Diencephalon (tissue), 2 donors: ENCODE results near the genes EIF4E1B and TMED9.

- RAMPAGE, long total RNA: no peak
These were observed 329.1 kb downstream of the DRD1 start for GRCh38 chr5:175114712-175115362.

DNA sequence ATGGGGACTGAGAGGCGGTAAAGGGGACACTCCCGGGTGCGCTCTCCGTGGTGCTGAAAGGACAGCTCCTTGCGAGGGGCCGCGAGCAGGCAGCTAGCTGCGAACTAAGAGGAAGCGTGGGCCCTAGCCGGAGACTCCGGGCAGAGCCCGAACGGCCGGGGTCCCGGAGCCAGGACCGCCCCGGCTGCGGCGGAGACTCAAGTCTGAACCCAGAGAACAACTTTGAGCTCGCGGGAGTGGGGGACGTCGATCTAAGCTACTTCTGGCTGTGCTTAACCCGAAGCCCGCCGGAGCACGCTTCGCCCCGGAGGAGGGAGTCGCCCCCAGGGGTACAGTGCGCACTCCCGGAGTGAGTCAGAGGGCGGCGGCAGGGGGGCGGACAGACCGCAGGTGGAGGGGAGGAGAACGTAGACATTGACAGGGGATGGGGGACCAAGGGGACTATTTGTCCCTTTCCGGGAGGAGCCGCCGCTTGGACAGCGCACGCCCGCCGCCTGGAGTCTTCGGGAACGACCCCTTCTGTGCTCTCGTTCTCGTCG lies 542 bp downstream of the CPLX2 start:
- RAMPAGE, long total RNA: no peak

GRCh38 chr5:176152220-176152687 lies 86.0 kb upstream of the SIMC1 start:
- RAMPAGE, long total RNA: no peak

DNA sequence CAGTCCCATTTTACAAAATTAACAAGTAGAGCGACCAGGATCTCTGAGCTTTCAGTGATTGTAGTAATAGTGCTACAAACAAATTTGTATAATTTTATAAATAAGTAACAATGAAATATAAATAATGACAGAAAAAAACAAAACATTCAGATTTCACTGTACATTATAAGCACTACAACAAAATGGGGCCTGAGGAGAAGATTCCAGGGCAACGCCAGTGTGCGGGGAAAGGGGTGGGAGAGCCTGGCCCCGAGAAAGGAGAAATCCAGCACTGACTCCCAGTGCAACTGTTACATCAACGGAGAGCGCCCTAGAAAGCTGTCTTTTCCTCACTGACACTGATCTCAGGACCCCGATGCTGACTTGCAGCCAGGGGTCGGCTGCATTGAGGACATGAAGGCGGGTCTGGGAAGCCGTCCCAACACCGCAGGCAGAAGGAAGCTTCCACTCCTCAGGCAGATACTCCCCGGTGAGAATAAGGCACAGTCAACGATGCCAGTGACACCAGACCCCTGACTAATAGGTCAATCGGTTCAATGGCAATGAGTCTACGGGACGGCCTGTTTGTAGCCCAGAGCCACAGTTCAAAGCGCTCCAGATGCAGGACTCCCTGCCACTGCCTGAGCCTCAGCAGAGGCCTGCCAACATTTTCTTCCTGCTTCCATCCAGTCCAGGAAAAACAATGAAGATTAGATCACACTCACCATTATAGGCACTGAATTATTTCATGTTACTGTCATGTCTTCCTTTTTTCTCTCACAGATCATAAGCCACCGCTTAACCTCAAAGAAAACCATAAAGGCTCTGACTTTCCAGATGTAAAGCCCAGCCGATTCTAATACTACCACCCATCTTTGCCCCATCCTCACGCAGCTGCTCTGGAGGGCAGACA lies 84.6 kb upstream of the SIMC1 start:
- RAMPAGE, long total RNA: no peak

DNA sequence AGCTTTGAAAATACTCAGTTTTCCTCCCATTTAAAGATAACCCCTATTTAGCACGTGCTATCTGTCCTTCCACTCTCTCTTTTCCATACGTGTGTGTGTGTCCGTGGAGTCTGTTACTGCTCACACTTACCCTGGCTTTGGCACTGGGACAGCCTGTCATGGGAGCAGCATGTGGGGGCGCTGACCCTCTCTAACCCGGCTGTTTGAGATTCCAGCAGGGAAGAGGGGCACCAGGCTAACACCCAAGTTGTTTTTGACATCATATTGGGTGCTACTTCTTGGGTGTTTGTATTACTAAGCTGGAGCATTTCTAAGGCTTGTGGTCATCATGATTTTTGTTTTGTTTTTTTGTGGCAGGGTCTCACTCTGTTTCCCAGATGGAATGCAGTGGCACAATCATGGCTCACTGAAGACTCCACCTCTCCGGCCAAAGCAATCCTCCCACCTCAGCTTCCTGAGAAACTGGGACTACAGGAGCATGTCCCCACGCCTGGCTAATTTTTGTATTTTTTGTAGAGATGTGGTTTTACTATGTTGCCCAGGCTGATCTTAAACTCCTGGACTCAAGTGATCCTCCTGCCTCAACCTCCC lies 56.9 kb upstream of the SIMC1 start:
- RAMPAGE, long total RNA: no peak

GRCh38 chr5:176610438-176610782 lies 454 bp upstream of the GPRIN1 start:
- RAMPAGE, long total RNA: no peak

DNA sequence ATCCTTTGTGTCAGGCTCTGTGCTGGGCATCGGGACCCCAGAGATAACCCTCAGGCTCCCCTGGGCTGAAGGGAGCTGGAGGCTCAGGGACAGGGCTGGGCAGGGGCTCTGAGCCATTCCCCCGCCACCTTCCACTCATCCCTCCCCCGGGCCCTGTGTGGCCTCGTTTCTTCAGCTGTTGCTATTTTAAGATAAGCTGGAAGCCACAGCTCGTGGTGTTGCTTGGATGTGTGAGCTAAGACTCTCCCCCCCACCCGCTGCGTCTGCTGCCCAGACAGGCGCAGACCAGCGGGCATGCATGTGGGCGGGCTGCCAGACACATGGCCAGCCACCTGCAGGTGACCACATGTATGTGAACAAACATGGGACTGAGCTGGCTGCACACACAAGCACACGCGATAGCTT lies 8.7 kb downstream of the SNCB start:
- RAMPAGE, long total RNA: no peak

DNA sequence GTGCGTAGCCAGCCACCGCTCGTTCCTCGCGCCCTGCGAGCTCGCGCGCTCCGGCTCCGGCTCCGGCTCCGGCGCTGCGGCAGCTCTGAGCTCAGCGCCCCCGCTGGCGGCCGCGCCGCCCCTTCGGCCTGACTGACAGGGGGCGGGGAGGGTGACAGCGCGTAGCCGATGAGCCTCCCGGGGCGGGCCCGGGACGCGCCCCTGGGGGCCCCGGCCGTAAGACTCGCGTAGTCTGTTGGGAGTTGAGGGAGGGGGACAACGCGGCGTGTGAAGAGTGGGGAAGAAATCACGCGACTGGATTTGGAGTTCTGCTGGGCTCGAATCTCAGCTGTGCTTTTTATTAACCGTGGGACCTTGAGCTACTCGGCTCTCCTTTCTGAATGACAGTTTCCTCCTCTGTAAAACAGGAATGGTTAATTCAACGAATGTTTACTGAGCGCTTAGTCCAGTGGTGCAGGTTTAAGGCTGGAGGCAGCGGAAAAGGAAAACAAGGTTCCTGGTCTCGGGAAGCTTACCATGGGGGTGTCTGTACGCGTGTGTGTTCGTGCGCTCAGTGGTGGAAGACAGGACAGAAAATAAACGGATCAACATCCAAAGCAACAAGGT lies at the start of gene EIF4E1B:
Gene EIF4E1B (plus strand): TSS at position 228 of the 606 bp plus-strand sequence.
- RAMPAGE, long total RNA: start-site peak on the plus strand centred at position 227 of the sequence, 94 bp wide, 12 and 5 reads in 2 replicates

- RAMPAGE, long total RNA: no peak
These were observed 428 bp downstream of the UNC5A start for GRCh38 chr5:176810705-176811269.

DNA sequence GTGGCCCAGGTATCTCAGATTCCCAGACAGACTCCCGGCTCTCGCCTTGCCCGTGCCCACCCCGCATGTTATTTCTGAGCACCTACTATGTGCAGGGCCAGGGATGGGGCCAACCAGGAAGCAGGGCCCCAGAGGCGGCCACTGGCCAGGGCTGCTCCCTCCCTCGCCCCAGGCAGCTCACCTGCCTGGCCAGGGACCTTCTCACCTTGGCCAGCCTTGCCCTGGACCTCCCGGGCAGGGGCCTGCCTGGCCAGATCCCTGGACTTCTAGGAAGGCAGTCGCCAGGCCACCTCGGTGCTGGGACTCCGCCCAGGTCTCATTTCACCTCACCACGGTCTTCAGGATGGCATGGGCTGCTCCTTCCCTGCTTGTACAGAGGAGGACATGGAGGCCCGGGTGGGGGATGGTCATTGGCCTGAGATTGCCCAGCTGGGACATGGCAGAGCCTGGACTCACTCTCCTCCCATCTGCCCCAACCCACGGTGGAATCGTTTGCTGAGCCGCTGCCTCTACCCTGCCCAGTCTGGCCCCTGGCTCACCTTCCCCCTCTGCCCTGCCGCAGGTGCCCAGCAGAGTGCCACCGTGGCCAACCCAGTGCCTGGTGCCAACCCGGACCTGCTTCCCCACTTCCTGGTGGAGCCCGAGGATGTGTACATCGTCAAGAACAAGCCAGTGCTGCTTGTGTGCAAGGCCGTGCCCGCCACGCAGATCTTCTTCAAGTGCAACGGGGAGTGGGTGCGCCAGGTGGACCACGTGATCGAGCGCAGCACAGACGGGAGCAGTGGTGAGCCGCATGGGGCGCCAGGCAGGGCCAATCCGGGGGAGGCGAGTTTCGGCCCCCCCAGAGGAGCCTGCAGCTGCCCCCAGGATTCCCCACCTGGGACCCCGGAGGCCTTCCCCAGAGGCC lies 36.8 kb downstream of the HK3 start:
- RAMPAGE, long total RNA: no peak

DNA sequence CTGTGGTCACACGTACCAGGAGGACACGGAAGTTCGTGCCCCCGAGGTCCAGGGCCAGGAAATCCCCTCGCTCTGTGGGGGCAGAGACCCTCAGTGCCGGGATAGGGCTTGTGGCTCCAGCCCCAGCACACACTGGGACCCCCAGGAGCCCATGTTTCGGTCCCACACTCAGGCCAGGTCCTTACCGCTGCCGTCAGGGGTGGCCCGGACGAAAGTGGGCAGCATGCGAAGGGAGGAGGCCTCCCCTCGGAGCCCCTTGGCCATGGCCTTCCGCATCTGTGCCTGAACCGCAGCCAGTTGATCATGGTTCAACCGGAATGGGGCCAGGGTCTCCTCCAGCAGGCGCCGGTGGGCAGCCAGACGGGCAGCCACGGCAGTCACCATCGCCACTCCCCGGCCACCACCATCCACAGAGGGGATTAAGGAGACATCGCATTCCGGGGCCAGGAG lies 11.9 kb downstream of the HK3 start:
- RAMPAGE, long total RNA: no peak

GRCh38 chr5:177133123-177133358 lies 532 bp upstream of the NSD1 start:
- RAMPAGE, long total RNA: no peak

- RAMPAGE, long total RNA: no peak
These were observed 9.2 kb downstream of the RGS14 start for GRCh38 chr5:177366473-177367805.

GRCh38 chr5:177408780-177409029 lies 659 bp downstream of the F12 start:
- RAMPAGE, long total RNA: no peak

DNA sequence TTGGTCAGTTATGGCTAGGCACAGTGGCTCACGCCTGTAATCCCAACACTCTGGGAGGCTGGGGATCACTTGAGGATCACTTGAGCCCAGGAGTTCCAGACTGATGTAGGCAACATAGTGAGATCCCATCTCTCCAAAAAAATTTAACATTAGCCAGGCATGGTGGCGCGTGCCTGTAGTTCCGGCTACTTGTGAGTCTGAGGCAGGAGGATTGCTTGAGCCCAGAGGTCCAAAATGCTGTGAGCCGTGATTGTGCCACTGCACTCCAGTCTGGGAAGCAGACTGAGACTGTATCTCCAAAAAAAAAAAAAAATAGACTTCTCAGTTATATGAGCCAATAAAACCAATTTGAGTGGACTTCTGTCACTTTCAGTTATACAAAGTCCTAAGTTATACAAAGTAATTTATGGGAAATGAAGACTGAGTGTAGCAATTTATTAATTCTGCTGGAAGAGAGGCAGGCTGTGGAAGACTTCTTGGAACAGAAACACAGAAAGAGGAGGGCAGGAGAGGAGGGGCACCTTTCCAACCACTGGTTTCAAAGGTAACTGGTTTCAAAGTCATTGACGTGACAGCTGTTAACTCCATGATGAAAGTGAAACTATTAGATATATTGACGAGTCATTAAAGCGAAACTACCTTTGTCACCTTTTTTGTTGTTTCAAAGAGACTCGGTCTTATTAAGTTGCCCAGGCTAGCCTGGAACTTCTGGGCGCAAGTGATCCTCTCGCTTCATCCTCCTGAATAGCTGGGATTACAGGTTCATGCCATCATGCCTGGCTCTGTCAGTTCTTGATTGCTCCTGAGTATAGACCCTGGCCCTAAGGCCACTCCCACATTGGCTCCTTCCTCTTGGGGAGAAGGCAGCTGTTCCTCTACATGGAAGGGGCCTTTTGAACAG lies 3.0 kb upstream of the F12 start:
- RAMPAGE, long total RNA: no peak

- RAMPAGE, long total RNA: no peak
These were observed 668 bp upstream of the GRK6 start for GRCh38 chr5:177425545-177426471.

DNA sequence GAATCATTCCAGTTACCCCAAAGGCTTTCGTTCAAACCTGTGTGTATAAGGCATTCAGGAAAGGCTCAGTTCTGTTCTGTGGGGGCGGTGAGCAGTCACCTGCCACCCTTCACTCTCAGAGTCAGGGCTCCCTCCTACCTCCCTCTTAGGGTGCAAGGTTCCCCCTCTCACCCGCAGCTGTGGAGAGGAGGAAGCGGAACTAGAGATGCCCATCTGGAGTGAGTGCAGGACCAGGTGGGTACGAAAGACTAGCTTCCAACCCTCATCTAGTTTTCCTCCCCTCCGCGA lies 7.1 kb downstream of the PRR7 start:
- RAMPAGE, long total RNA: no peak

- RAMPAGE, long total RNA: no peak
These were observed 10.1 kb downstream of the PRR7 start for GRCh38 chr5:177456796-177457046.

DNA sequence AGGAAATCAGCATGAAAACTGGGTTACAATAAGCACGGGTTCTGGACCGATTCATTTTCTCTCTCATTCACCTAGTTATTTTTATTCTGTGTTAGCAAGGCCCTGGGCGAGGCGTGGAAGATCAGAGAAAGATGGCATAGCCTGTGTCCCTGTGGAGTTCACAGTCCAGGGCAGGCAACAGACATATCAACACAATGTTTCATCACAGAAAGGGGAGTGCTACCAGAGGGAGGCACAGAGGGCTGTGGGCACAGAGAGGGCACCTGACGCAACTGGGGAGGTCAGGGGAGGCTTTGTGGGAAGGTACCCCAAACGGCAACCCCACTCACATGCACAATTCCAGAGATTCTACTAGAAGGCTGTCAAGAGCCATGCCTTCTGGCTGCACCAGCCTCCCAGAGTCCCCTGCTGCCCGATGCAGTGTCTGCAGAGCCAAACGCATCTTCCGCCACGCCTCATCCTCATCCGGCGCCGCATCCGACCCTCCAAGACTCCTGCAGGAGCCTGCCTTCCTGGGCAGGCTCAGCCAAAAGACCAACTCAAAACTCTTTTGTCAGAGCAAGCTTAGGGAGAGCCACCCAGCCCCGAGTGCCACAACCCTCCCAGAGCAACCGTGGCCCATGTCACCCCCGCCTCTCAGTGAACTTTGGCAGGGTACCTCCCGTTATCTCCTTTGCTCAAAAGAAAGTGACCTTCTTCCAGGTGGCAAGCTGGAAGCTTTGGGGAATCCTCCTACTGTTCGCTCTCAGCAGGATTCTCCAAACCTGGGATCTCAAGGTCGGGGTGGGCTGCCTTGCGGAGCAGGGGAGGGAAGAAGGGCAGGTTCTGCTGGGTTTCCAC lies 1.3 kb downstream of the FAM193B start:
- RAMPAGE, long total RNA: no peak

GRCh38 chr5:177591799-177592824 lies at the start of gene TMED9:
TMED9 (plus strand) TSS chr5:177592203.
- RAMPAGE, long total RNA: no peak